Pericardium (tissue), 1 donor: Measurements from ENCODE around the genes NXNL1, PDE4C and IQCN.

- RRBS = no CpG with 5 or more reads among the region's 51 CpGs
Observed at GRCh38 chr19:17243913-17244681, 1.6 kb downstream of the NR2F6 start.

GRCh38 chr19:17311809-17312334, 2.5 kb downstream of the DDA1 start:
- RRBS = 14% methylated on average over 1 of the region's 12 CpGs

DNA sequence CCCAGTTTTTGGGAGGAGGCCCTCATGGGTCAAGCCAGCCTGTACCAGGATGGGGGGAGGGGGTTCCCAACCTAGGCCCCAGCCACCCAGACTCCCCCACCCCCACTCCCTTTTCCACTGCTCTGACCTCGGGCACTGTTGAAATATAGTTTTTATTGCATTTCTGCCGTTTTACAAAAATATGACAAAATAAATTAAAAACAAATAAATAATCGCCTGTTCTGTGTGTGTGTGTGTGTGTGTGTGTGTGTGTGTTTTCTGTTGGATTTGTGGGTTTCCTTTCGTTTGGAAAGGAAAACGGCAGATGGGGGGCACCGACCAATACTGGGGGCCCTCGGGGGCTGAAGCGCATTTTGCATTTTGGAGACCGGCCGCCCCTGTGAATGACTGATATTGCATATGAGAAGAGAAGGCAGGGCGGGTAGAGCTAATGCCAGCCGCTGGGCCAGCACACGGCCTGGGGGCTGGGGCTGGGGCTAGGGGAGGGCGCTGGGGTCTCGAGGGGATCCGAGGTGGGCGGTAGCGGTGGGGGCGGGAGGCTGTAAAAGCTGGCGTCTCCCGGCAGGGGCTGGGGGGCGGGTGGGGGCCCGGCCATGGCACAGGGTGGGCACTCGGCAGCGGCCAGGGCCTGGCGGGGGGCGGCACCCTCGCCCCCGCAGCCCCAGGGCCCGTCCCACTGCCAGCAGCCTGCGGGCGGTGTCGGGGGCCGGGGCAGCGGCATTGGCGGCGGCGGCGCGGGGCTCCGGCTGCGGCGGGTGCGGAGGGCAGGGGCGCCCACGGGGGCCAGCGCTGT, 11.4 kb downstream of the ANO8 start:
- RRBS = 14% methylated on average over 14 of the region's 47 CpGs

DNA sequence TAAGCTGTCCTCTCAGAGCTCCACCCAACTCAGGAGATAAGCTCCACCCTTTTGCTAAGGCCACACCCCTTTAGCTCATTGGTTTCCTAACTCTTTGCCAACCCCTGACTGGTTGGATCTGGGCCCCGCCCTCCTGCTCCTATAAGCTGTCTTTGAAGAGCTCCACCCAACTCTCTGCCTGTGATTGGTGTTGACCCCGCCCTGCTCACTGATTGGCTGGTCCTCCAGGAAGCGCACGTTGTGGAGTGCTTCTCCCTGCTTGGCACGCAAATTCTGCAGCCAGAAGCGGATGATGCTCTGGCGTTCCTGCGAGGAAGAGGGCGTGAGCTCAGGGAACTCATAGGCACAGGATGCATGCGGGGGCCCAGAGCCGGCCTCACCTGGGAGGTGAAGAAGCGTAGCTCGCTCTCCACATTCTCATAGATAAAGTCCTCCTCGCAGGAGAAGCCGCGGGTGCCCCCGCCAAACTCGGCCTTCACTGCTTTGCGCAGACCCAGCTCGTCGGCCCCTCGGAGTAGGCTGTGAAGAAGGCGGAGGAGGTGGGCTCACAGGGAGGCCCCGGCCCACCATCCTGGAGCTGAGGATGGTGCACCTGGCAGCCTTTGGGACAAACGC, 1.8 kb downstream of the ANO8 start:
- RRBS = no CpG with 5 or more reads among the region's 25 CpGs

DNA sequence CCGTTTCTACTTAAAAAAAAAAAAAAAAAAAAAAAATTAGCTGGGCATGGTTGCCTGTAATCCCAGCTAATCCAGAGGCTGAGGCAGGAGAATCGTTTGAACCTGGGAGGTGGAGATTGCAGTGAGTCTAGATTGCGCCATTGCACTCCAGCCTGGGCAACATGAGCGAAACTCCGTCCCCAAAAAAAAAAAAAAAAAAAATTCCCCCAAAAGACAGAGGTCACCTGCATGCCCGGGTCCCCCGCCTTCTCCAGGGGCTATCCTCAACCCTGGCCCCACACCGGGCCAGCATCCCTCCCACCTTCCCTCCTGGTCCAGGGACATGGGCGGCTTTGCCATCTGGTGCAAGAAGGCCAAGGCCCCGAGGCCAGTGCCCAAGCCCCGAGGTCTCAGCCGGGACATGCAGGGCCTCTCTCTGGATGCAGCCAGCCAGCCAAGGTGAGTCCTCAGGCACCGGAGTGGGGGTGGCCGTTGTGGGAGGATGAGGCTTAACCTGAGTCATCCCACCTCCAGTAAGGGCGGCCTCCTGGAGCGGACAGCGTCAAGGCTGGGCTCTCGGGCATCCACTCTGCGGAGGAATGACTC, 3.4 kb downstream of the MVB12A start:
- RRBS = 92% methylated on average over 5 of the region's 19 CpGs

DNA sequence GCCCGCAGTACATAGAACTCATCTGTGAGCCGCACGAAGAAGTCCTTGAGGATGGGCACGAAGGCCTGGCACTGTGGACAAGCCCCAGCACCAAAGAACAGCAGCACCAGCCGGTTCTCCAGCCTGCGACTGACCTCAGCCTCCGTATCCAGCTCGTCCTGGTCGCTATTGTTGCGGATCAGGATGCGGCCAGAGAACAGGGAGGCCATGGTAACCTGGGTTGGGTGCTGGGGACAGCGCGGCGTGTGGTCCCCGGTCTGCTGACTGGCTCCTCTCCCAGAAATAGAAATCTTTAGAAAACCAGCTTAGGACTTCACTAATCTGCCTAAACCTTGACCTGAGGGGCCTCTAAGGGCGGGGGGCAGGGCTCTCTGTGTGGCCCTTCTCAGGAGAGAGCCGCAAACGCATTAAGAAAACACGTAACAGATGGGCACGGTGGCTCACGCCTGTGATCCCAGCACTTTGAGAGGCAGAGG, at the start of gene NXNL1:
TSS of gene NXNL1 (minus strand) at position 266 of the 476 bp plus-strand sequence.
- RRBS = no CpG with 5 or more reads among the region's 21 CpGs

DNA sequence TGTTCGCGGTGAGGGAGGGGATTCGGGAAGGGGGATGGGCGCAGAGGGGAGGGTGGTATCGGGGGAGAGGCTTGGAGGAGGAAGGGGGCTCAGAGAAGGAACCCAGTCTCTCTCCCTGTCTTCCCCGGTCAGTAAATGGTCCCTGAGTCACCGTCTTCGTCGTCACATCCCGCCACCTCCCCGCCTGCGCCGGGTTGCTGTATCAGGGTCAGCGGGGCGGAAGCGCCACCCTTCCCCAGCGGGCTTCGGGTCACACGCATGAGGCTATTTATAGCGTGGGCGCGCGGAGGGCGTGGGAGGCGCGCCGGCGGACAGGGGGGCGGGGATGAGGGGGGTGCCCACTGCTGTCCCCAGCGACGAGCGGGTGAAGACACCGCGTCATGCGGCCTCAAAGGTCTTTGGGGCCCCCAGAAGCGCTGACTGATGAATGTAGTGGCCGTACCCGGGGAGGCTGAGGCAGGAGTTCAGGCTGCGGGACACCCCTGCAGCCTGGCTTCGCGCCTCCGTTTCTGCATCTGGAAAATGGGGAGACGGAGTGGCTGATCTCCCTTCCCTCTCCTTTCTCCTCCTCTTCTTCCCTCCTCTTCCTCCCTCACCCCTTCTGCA, 7.9 kb downstream of the UNC13A start:
- RRBS = 2% methylated on average over 8 of the region's 43 CpGs

GRCh38 chr19:17687118-17687777, 906 bp downstream of the UNC13A start:
- RRBS = no CpG with 5 or more reads among the region's 25 CpGs

GRCh38 chr19:17727029-17727889, 8.0 kb downstream of the MAP1S start:
- RRBS = 77% methylated on average over 37 of the region's 63 CpGs

- RRBS = 2% methylated on average over 44 of the region's 78 CpGs
Observed at GRCh38 chr19:17947938-17948537, 15.2 kb downstream of the CCDC124 start.

GRCh38 chr19:17948538-17948948, 15.7 kb downstream of the CCDC124 start:
- RRBS = no CpG with 5 or more reads among the region's 15 CpGs

- RRBS = no CpG with 5 or more reads among the region's 5 CpGs
Observed at GRCh38 chr19:18027114-18027630, 19.2 kb downstream of the ARRDC2 start.

DNA sequence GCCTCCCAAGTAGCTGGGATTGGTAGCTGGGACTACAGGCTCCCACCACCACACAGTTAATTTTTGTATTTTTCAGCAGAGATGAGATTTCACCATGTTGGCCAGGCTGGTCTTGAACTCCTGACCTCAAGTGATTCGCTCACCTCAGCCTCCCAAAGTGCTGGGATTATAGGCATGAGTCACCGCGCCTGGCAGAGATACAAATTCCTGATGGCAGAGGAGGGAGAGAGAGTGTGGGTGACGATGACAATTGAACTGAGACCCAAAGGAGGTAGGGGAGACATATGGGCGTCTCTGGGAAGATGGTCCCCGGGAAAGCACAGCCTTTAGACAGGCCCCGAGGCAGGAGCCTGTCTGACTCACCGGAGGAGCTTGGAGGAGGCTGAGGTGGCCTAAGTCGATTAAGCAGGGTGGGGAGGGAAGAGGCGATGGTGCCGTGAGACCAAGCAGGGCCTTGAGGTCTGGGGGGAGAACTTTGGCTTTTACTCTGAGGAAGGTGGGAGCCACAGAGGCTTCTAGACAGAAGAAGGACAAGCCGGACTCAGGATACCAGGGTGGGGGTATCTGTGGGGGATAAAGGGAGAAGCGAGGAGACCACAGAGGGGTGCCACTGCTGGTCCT, 38.2 kb downstream of the ARRDC2 start:
- RRBS = 63% methylated on average over 3 of the region's 13 CpGs

- RRBS = no CpG with 5 or more reads among the region's 12 CpGs
Observed at GRCh38 chr19:18157161-18157494, 4.2 kb downstream of the PIK3R2 start.

DNA sequence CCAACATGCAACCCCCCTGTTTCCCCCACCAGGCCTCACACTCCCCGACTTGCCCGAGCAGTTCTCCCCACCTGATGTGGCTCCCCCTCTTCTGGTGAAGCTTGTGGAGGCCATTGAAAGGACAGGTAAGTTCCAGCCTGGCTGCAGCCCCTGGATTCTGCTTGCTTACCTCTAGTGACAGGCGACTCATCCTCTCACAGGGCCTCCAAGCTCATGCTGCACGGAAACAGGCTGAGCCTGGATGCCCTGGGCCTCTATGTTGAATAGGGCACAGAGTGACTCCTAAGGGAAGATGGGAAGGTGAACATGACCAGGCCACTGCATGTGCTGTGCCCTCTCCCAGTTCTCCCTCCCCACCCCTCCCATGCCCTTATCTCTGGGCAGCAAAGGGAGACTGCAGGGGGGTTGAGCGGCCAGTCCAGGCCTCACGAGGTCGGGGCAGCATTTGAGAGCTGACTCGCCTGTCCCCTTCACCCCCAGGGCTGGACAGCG, 7.5 kb downstream of the PIK3R2 start:
- RRBS = no CpG with 5 or more reads among the region's 9 CpGs

DNA sequence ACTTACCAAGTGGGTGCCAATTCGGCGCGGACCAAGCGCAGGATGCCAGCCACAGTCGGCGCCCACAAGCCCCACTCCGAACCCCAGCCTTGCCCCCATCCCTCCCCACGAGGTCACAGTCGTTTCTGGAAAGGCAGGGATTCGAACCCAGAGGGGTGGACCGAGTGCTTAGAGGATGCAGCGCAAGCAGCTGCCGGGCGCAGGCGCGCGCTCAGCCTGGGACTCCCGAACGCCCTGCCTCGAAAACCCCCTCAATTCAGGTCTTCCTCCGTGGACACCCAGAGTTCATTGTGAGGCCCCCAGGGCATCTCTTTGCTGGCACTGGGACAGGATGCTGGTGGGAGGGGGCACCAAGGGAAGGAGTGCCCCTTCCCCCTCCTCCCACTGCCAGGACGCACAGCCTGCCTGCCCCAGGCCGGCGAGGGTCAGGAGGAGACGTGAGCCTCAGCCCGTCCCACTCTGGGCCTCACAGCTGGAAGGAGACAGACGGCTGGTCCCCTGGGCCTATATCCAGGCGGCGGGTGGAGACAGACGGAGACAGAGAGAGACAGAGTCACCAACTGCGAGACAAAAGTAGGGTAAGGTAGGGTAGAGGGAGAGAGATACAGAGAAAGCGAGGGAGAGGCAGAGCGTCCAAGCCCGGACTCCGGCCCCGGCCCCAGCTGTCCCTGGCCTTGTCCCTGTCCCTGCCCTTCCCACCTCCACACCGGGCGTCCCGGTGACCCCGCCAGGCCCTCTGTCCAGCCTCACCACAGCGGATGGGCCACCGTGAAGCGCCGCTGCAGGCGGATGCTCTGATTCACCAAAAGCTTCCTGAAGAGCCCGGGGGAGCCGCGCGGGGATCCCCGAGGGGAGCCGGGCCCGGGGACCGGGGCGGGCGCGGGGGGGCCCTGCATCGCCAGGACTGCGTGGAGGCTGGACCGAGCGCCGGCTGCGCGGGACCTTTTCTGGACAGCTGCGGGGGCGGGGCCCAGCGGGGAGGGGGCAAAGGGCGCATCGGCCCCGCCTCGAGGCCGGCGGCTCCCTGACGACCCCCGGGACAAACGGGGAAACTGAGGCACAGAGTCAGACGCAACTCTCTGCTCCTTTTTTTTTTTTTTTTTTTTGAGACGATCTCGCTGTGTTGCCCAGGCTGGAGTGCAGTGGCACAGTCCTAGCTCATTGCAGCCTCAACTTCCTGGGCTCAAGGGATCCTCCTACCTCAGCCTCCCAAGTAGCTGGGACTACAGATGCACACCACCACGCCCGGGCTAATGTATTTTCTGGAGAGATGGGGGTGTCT, at the start of gene PDE4C:
TSS of gene PDE4C (minus strand) at position 919 of the 1,282 bp plus-strand sequence.
- RRBS = 3% methylated on average over 5 of the region's 80 CpGs

DNA sequence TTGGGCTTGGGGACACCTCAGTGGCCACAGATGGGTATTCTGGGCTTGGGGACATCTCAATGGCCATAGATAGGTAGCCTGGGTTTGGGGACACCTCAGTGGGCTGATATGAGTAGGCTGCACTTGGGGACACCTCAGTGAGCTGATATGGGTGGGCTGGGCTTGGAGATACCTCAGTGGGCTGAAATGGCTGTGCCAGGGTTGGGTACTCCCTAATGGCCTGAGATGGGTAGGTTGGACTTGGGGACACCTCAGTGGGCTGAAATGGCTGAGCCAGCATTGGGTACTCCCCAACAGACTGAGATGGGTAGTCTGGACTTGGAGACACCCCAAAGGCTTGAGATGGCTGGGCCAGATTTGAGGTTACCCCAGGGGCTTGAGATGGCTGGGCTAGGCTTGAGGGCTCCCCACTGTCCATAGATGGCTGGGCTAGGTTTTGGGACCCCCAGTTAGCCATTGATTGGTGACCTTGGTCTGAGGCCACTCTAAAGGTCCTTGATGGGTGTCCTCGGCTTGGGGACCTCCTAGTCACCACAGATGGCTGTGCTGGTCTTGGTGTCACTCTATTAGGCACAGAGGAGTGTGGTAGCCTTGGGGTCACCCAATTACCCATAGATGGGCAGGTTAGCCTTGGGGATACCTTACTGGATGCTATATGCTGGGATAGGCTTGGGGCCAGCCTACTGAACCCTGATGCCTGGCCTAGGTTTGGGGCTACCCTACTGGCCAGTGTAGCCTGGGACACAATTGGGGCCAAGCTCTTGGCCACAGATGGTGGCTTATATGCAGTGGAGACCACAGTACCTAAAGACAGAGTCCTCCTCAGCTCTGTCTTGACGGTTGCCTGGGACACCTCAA, 12.0 kb downstream of the IQCN start:
- RRBS = no CpG with 5 or more reads among the region's 2 CpGs

DNA sequence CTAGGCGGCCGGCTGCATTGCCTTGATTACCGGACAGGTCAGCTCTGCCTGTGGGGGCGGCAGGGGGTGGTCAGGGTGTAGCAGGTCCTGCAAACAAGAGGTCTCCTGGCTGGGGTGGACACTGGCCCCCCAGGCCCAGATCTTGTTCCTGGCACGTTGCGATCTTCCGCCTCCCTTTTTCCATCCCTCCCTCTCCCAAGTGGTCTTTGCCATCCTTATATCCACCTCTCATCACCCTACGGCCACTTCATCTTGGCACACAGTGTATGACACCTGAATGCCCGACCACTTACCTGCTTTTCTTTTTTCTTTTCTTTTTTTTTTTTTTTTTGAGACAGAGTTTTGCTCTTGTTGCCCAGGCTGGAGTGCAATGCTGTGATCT, 6.8 kb downstream of the IQCN start:
- RRBS = 55% methylated on average over 2 of the region's 9 CpGs

GRCh38 chr19:18274325-18275334, at the start of gene IQCN:
Gene IQCN, minus strand, starts transcription at chr19:18274452.
- RRBS = no CpG with 5 or more reads among the region's 19 CpGs

DNA sequence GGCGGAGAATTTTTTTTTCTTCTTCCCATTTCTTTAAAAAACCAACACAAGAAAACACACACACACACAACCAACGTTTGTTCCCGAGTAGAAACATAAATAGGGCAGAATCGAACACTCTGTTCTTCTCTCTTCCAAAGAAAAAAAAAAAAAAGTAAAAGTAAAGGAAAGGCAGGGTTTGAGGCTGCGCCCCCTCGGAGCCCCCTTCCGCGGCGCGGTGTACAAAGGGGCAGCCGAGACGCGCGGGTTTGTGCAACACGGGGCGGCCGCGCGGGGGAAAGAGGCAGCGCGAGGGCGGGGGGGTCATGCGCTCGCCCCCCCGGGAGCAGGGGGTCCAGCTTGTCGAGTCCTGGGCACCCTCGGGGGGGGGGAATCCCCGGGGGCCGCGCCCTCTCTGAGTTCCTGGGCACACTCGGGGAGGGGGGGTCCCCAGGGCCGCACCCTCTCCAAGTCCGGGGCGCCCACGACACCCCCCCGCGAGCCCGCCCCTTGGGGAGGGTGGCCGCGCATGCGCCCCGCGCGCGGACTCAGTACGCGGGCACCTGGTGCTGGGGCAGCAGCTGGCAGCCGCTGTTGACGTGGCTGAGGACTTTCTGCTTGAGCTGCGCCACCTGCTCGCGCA, 1.4 kb downstream of the JUND start:
- RRBS = 2% methylated on average over 5 of the region's 52 CpGs